Occipital lobe (tissue), 2 donors: ENCODE results near the genes CCDC13, SNRK and ZNF660.

DNA sequence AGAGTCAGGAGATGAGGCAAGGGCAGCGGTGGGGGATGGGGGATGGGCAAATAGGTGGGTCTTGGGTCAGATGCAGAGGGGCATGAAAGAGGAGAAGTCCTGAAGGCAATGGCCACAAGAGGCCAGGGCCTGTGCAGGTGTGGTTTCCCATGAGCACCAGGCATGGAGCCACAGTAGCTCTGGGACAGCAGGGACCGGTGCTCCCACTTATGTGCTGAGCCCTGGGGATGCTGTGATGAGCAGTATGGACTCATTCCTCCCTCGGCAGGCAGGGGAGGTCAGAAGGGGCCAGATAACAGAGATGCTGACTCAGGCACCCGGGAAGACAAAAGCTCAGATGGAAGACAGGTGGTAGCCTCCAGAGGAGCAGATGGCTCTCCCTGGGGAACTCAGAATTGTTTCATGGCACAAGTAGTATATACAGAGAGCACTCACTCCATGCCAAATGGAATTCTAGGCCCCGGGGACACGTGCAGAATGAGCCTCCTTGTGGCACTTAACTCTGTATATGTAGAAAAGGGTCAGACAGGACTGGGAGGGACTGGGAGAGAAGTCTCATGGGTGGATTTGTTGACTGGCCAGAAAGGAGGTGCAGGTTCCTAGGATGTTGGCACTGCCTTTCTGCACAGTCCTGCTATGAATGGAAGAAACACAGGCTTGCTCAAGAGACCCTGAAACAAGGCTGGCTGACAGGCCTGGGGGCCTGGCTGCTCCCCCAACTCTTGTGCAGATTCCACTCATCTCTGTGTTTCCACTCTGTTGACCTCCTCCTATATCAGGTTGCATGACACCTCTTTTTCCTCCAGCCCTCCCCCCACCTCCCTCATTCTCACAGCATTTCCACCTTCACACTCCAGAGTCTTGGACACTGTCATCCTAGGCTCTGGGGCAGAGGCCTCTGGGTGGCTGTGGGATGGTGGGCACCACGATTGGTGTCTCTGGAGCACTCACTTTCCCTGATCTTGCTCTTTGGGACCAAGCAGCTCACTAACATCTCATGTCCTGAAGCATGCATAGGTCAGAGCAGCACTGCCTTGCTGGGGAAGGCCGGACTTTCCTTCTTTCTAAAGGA is 14.5 kb downstream of the ZBTB47 start:
- RAMPAGE, long total RNA = no peak

DNA sequence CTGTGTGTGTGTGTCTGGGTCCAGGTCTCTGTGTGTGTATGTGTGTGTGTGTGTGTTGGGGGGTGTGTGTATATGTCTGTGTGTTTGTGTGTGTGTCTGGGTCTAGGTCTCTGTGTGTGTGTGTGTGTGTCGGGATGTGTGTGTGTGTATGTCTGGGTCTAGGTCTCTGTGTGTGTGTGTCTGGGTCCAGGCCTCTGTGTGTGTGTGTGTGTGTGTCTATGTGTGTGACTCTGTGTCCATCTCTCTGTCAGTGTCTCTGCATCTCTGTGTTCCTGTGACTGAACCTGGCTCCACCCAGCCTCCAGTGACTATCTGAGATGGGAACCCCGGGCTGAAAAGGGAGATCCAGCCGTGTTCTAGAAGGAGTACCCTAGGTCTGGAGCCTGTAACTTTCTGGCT is 2.3 kb downstream of the HHATL start:
- RAMPAGE, long total RNA = no peak

- RAMPAGE, long total RNA = no peak
Measured at GRCh38 chr3:42723162-42723708, 20.6 kb upstream of the HHATL start.

DNA sequence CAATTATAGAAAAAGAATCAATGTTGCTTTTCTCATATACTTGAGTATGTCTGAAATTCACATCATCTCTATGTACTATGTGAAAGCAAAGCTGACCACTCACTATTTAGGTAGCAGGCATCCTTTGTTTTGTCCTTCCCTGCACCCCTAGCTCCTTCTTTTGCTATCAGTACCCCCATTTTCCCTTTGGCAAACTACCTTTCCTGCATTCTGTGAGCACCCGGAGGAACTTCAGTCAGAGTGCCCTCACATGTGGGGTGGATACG is 26.6 kb upstream of the HHATL start:
- RAMPAGE, long total RNA = no peak

DNA sequence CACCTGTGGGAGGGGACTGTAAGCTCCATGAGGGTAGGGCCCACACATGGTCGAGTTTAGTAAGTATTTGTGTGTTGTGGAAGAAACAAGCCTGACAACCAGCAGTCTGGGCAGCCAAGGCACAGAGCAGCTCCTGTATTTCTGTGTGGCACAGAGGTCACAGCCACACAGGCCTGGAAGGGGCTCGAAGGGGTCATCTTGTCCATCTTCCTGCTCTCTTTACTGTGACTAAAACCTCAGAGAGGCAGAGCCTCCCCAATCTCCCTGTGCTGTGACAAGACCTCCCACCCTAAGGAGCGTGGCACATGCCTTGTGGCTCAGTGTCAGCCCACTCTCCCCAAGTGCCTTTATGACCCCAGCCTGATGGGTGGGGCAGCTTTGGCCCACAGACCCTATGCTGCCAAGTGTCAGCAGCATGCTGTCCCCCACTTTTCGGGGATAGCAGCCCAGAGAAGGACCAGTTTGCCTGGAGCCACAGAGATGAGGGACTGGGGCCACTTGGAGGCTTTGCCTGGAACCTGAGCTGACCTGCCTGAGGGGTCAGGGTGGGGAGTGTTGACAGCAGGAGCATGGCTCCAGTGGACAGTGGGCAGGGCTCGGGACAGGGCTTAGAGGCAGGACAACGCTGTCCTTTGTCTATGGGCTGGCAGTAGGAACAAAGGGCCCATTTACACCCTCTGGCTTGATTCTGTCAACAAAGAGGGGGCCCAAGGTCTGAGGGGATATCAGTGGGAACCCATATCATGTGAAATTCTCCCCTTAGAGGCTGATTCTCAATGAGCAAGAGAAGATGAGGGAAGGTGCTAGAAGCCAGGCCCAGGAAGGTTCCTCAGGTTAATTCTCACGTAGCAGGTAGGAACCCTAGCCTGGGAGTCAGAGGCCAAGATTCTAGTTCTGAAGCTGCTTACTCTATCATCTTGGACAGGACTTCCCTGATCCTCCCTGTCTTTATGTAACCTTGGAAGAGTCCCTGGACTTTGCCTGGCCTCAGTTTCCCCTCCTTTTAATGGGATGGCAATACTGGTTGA is 29.5 kb upstream of the HHATL start:
- RAMPAGE, long total RNA = no peak

DNA sequence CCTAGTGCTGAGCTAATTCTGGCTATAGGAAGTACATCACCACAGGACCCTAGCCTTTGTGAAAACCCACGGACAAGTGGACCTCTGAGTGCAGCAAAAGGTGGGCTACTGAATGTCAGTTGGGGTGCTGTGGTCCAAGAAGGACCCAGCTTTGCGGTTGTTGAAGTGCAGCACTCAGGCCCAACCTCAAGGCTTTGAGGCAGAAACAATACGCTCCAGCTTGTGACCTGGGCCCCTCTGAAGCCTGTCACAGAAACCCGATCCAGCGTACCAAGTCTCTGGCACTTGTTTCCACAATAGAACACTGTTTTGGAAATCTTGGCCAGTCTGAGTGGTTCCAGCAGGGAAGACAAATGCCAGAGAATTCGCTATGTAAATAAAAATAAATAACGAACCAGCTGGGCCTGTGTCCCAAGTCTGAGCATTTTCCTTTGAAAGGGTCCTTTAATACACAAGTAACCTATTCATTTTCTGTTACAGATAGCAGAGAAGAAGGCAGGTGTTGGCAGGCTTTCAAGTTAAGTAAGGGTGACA is 26.6 kb downstream of the CCDC13 start:
- RAMPAGE, long total RNA = no peak

- RAMPAGE, long total RNA = no peak
Measured at GRCh38 chr3:42772392-42773464, at the start of gene CCDC13. Gene CCDC13, minus strand, starts transcription at chr3:42773253.

- RAMPAGE, long total RNA = no peak
Measured at GRCh38 chr3:42780263-42780734, 7.2 kb upstream of the CCDC13 start.

DNA sequence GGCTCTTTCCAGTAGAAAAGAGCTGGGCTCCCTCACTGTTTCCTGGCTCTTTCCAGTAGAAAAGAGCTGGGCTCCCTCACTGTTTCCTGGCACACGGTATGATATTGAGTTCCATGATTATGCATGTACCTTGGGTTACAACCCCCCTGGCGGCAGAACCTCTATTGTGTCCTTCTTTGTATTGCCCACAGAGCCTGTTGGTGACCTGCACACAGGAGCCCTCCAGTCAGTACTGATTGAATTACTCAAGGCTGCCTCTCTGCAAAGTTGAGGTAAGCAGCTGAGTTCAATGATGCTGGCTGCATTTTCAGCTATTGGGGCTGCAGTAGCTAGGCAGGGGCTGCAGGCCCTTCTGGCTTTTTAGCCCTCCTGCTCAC is 10.2 kb downstream of the ACKR2 start:
- RAMPAGE, long total RNA = no peak

GRCh38 chr3:42844557-42844900 is 31.1 kb downstream of the CYP8B1 start:
- RAMPAGE, long total RNA = no peak

GRCh38 chr3:43194516-43195004 is 88.7 kb upstream of the POMGNT2 start:
- RAMPAGE, long total RNA = no peak

GRCh38 chr3:43285925-43286702 is at the start of gene SNRK:
Gene SNRK, plus strand, starts transcription at chr3:43286540.
- RAMPAGE, long total RNA = start-site peak on the plus strand at chr3:43286552-43286633, 769 and 656 reads in 2 replicates

DNA sequence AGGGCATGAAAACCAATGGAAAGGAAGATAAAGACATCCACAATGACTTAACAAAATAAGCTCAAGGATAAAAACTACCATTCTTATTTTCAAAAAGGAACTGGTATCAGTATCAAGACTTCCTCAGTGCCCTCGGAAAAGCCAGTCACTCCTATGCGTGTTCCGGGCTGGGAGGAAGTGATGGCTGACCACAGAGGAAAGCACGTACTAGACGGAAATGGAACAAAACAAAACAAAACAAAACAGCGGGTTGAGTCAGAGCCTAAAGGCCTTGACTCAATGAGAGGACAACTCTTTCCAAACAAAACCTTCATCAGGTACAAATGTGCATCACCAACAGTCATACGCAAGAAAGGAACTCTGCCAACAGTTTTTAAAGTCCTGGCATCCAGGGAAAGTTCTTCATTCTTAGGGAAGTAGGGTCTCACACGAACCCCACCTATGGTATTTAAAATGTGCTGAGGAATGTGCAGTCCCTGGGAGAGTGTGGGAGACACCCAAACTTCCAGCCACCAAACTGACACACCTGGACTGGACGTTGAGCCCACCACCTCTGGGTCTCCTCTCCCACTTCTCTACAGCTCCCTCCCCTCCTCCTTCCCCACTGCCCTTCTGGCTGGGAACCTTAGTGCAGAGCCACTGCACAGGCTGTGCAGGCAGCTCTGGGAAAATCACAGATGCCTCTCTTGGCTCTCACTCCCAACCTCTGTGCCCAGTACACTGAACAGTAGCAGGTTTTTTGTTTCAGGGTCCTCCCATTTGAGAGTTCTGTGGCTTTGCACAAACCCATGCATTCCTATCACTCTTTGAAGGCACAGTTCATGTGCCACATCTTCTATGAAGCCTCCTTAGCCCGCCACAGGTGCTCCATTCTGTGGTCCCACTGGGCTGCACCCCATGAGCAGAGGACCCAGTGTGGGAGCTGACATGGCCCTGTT is 103.6 kb downstream of the SNRK start:
- RAMPAGE, long total RNA = no peak

- RAMPAGE, long total RNA = no peak
Measured at GRCh38 chr3:43423021-43423344, 136.6 kb downstream of the SNRK start.

GRCh38 chr3:43706073-43706659 is 15.4 kb downstream of the ABHD5 start:
- RAMPAGE, long total RNA = no peak

DNA sequence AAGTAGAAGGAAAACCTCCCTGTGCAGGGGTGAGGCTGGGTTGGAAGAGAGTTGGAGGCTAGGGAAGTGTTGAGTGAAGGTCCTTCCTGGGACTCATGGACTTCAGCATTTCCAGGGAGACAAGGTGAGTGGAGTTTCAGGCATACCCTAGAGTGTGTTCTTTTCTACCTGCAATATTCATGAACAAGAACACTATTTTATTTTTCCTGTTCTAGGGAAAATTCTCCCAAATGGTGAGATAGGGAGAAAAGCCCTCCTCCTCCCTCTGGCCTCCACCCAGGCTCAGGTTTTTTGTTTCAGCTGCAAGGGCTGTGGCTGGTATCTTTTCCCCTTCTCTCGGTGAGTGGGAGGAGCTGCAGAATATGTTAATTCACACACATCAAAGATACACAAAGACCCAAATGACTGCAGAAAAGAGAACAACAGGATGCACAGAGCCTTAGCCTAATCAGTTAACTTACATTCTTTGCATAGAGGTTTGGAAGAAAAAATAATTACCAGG is 64.7 kb downstream of the ABHD5 start:
- RAMPAGE, long total RNA = no peak

- RAMPAGE, long total RNA = no peak
Measured at GRCh38 chr3:43893736-43894686, 203.3 kb downstream of the ABHD5 start.

DNA sequence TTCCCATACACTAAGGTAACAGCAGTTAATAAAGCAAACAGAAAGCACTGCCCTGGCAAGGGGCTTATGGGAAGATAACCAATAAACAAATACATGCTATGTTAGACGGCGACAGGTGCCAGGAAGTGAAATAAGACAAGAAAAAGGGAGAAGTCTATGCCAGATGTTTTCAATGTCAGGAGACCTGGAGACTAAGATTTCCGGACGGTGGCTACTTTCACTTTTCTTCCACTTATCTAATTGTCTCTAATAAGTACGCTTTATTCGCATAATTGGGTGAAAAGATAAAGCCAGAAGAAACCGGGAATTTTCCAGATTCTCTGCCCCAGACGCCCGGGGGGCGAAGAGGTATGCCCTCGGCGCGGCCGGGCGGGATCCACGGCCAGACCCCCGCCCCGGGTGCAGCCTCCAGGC is 32.6 kb upstream of the ZNF445 start:
- RAMPAGE, long total RNA = no peak

GRCh38 chr3:44584353-44585674 is at the start of gene ZNF660:
Gene ZNF660, plus strand, starts transcription at chr3:44584964.
- RAMPAGE, long total RNA = start-site peak on the plus strand at chr3:44584916-44584970, 148 and 142 reads in 2 replicates

GRCh38 chr3:44641775-44643097 is 6.3 kb upstream of the ZNF35 start:
- RAMPAGE, long total RNA = no peak